Pericardium fibroblast (primary cell): ENCODE results near the gene GUCD1.

DNA sequence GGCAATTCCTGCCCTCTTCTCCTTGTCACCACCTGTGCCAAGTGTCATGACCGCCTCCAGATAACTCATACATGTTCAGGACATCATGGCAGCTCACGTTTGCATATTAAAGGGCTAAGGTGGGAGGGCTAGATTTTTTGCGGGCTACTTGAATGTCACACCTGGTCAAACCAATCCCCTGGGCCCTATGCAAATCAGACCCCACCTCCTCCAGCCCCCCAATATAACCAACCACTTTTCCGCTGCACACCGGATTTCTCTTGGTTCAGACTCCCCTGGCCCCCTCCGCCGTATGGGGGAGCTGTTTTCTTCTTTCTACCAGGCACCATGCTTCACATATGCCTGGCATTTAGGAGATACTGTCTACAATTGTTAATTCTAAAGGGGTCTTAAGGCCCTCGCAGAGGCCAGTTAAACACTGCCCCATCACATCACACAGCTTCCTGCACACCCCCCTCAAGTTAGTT, 12.6 kb downstream of the UPB1 start:
- RAMPAGE, long total RNA = no peak

DNA sequence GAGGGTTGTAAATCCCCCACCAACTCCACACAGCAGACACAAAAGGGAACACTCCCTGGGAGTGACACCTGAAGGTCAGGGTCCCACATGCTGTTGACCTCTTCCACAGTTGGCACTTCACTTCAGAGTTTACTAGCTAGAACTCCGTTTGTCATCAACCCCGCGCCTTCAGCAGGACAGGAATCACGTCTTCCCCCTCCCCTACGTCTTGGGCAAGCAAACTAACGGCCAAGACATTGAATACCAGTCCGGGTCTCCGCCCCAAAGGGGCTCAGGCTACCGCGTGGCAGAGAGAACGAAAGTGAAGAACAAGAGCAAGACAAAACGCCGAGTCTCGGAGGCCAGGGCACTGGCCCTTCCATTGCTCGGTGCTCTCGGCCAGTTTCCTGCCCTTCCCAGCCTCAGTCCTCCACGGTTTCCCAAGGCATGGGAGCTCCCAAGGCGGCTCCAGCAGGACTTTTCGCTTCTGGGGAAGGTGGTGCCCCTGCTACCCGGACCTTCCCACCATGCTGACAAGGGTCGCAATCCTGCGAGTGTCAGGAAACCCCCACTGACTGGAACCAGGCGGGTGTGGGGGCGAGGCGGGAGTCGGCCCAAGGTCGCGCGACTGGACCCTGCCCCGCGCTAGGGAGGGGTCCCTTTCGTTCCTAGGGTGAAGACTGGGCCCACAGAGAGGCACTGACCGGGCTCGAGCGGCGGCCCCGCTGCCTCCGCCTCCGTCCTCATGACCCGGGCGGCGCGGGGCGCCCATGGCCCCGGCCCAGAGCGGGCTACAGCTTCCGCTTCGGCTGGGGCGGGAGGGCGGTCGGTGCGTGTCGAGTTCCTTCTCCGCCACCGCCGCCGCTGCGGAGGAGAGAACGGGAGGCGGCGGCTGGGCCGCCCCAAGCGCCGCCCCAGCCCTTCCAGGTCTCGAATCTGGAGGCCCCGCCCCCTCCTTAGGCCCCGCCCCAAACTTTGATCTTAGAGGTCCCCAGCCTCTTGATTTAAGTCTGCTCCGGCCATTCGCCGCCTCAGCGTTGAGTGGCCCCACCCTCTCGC, at the start of gene GUCD1:
GUCD1 (minus strand) TSS at position 873 of the 1,038 bp plus-strand sequence.
- RAMPAGE, long total RNA = no peak

DNA sequence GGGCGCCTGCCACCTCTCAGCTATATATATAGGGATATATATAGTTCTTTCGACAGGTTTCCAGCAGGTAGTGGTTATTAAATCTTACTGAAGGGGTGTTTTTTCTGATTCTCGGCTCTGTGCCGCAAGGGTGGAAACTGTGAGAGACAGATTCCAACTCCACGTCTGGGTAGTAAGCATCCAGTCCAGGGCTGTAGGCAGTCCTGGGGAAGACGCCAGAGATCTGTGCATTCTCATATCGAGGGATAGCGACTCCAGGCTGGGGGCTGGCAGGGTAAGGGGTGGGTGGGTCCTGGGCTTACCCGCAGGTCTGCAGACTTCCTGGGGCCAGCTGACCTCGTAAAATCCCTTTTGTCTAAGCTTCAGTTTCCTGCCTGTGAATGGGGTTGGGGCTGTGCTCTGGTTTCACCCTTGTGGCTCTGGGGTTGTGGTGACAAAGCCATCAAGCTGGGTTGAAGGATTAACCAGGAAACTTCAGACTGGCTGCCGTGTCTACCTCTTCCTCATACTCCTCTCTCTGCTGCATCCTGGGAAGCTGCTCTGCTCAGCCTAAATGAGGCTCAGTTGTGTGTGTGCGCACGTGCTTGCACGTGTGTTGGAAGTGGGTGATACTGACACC, 1.0 kb downstream of the GGT1 start:
- RAMPAGE, long total RNA = no peak

- RAMPAGE, long total RNA = no peak
Measured at GRCh38 chr22:24728819-24729434, 45.6 kb downstream of the PIWIL3 start.

DNA sequence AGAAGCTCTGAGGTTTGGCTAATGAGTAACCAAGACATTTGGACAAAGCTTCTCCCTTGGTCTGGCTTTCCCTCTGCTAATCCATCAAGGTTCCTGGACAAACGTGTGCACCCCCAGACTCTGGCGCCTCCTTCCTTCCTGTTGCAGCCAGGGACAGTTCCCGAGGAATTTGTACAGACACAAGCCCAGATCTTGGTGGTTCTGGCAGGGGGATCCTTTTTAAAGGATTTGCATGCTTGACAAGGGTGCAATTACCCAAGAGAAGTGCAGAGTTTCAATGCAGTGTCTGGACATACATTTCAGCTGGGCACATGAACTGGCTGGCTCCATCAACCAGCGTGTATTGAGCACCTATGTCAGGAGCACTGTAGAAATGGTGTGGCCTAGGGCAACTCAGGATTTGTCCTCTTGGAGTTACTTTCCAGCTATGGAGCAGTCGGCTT, 1.7 kb downstream of the KIAA1671 start:
- RAMPAGE, long total RNA = no peak

GRCh38 chr22:24977542-24978292, 25.2 kb downstream of the KIAA1671 start:
- RAMPAGE, long total RNA = no peak

DNA sequence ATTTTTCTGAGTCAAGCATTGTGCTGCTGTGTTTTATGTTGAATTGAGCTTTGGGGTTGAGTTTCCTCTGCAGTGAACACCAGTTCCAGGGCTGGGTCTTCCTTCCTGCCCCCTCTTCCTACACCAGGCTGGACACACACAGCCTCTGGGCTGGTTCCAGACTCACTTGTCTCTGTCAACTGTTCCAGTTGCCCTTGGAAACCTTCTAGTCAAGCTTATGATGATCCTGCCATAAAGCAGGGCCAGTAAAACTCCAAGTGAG, 61.0 kb downstream of the KIAA1671 start:
- RAMPAGE, long total RNA = no peak

- RAMPAGE, long total RNA = no peak
Measured at GRCh38 chr22:25053255-25053654, 100.7 kb downstream of the KIAA1671 start.

GRCh38 chr22:25070705-25071303, 118.3 kb downstream of the KIAA1671 start:
- RAMPAGE, long total RNA = no peak

GRCh38 chr22:25666450-25666805, 75.6 kb upstream of the MYO18B start:
- RAMPAGE, long total RNA = no peak

DNA sequence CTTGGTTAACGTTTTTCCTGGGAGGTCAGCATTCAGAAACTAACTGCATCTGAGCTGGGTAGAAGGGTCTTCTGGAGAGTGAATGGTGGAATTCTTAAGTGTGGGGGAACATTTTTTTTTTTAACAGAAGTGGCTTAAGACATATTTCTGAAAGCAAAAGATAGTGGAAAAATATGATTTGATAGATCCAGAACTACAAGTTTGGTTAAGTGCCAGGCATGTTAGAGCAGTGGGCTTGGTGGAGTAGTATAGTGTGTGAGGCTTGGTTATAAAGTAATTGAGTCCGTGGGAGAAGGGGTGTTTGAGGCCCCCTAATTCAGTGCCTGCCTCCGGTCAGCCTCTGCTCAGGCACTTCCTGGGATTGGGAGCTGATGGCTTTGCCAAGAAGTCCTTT, 66.6 kb upstream of the MYO18B start:
- RAMPAGE, long total RNA = no peak

- RAMPAGE, long total RNA = no peak
Measured at GRCh38 chr22:25743394-25744057, 1.5 kb downstream of the MYO18B start.

GRCh38 chr22:26066488-26066898, 102.8 kb upstream of the SEZ6L start:
- RAMPAGE, long total RNA = no peak

- RAMPAGE, long total RNA = no peak
Measured at GRCh38 chr22:26536012-26536775, 23.9 kb upstream of the TFIP11 start.

DNA sequence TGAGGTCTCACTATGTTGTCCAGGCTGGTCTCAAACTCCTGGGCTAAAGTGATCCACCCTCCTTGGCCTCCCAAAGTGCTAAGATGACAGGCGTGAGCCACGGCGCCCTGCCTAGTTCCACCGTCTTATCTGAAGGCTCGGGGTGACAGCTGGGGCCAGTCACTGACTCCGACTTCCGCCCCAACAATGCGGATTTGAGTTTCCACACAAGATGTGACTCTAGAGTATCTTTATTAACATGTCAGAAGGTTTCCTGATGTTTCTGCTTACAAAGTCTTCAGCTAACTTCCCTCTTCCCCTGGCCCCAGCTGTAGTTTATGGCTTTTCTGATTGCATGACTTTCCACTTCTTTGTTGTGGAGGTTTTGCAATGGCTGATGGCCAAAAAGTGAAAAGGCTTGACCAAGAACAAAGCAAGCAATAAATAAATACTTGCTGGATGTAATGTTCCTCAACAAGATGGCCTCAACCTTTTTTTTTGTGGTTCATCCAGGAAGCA, 16.7 kb downstream of the TPST2 start:
- RAMPAGE, long total RNA = no peak

GRCh38 chr22:26589097-26590012, 577 bp downstream of the TPST2 start:
- RAMPAGE, long total RNA = no peak

- RAMPAGE, long total RNA = no peak
Measured at GRCh38 chr22:26642601-26643542, 21.1 kb downstream of the CRYBA4 start.

DNA sequence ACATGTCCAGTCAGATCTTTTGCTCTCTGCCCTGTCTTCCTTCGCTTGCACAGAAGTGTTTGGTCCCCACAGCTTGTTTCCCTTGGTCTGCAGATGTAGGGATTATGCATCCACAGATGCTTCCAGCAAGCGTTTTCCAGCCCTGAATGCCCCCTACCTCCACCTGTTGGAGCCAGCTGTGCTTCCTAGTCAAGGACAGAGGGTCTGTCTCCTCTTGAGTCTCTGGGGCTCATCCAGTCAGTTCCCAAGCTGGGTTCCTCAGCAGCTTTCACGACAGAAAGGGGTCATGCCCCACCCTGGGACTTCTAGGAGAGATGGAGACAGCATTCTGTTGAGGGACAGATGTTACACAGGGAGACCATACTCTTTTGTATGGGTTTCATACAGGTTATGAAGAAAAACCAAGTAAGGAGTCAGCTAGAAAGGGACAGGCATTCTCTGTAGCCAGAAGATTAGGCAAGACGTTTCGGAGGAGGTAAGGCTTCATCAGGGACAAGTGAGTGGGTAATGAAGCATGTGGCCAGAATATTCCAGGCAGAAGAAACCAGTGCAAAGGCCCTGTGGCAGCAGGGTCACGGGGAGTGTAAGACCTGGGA, 213.0 kb downstream of the CRYBA4 start:
- RAMPAGE, long total RNA = no peak

- RAMPAGE, long total RNA = no peak
Measured at GRCh38 chr22:27113124-27113689, 491.4 kb downstream of the CRYBA4 start.

GRCh38 chr22:27299117-27299666, 502.4 kb downstream of the MN1 start:
- RAMPAGE, long total RNA = no peak